ENCODE results near the gene HOXB13.

DNA sequence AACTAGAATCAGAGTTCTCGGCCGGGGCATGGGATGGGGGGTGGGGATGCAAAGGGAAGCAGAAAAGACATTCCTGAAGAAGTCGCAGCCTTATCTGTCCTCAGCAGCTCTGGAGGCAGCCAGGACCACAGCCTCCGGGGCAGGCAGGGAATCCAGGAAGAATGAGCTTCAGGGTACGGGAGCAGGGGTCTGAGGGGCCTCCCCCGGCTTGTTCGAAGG lies 7.9 kb downstream of the HOXB4 start:
- RRBS: 87% methylated on average over 5 of the region's 7 CpGs

- RRBS: 63% methylated on average over 6 of the region's 35 CpGs
Measured at GRCh38 chr17:48570561-48571632, 7.3 kb downstream of the HOXB4 start.

- RRBS: 12% methylated on average over 23 of the region's 52 CpGs
Measured at GRCh38 chr17:48591768-48592972, 1.4 kb downstream of the HOXB5 start.

DNA sequence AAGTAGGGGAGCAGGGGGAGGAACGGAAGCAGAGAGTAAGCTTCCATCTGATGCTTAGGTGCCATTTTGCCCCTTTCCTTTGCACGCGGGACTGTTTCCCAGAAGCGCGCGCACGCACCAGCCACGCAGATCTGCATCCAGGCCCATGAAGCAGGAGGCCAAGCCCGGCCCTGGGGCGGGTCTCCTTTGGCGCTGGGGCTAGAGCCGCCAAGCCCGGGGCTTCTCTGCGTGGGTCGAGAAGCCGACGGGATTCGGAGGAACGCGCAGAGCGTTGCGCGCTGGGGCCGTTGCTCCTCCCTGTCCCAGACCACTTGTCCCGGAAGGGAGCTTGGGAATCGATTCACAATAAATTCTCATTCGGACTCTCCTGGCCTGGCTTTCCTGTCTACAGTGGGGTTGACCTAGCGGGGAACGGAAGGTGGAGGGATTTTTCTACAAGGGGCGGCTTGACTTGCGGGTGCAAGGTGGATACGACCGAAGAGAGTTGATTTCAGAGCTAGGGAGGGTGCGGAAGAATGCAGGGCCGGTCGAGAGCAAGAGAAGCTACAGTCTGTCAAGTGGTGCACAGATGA lies 4.6 kb downstream of the HOXB9 start:
- RRBS: 67% methylated on average over 11 of the region's 36 CpGs

DNA sequence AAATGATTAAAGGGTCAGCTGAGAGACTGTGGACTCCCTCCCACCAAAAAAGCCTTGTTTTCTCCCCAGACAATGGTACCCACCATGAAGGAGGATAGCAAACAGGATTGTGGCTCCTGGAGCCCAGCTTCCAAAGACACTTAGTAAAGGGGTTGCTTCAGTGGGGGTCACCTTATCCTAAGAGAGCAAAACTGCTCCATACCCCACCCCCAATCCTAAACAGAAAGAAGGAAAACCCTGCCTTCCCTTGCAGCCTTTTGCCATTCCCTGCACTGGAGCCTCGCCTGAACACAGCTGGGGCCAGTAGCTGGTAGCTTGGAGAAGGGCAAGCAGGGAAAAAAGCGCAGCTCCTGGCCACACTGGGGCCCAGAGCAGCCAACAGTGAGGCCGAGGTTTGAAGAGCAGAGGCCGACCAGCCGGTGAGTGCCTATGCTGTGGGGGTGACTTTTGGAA lies 3.1 kb upstream of the HOXB9 start:
- RRBS: no CpG with 5 or more reads among the region's 5 CpGs

- RRBS: 0% methylated on average over 5 of the region's 60 CpGs
Measured at GRCh38 chr17:48646478-48647091, 20.4 kb upstream of the HOXB9 start.

DNA sequence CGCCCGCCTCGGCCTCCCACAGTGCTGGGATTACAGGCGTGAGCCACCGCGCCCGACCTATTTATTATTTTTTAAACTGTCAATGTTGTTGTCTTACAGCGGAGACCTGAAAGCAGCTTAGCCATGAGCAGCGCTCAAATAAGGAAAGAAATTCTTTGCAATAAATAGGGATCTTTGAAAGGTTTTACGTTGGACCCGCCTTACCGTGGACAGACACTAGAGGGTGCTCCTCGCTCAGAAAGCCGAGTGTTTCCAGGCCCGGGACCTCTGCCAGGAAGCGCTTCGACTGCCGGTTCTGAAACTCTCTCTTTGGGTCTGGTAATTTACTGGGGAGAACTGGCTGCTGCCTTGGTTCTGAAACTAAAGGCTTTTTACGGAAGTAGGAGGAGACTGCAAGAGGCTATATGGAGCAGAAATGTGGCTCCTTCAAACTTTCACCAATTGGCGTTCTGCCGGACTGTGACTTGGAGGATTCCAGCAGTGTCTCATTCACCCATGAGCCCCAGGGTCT lies 45.5 kb upstream of the HOXB9 start:
- RRBS: no CpG with 5 or more reads among the region's 21 CpGs

- RRBS: 10% methylated on average over 19 of the region's 38 CpGs
Measured at GRCh38 chr17:48728584-48729342, at the start of gene HOXB13. TSS of gene HOXB13 (minus strand) at chr17:48728750.

- RRBS: no CpG with 5 or more reads among the region's 30 CpGs
Measured at GRCh38 chr17:48734032-48734958, 5.7 kb upstream of the HOXB13 start.

- RRBS: no CpG with 5 or more reads among the region's 3 CpGs
Measured at GRCh38 chr17:48757241-48757748, 28.7 kb upstream of the HOXB13 start.

DNA sequence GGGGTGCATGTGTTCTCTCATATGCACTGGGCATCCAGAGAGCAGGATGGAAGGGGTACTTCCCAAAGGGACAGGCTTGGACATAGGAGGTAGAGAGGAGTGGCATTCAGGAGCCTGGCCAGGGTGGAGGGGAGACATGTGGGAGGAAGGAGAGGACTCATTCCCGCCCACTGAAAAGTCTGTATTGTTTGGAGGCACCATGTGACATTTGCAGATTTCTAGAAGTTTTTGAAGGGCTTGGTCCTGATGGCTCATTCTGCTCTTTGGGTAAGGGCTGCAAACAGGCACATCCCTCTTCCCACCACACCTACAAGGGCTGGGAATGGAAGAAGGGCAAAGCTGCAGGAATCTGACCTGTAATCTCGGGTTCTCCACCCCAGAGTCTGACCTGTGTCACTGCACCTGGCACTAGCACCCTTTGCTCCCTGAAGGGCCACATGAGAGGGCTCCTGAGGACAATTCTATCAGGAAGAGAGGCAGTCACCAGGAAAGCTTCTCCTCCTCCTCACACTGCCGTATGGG lies 26.6 kb downstream of the TTLL6 start:
- RRBS: no CpG with 5 or more reads among the region's 3 CpGs

GRCh38 chr17:48847866-48848584 lies 17.2 kb downstream of the CALCOCO2 start:
- RRBS: no CpG with 5 or more reads among the region's 6 CpGs

DNA sequence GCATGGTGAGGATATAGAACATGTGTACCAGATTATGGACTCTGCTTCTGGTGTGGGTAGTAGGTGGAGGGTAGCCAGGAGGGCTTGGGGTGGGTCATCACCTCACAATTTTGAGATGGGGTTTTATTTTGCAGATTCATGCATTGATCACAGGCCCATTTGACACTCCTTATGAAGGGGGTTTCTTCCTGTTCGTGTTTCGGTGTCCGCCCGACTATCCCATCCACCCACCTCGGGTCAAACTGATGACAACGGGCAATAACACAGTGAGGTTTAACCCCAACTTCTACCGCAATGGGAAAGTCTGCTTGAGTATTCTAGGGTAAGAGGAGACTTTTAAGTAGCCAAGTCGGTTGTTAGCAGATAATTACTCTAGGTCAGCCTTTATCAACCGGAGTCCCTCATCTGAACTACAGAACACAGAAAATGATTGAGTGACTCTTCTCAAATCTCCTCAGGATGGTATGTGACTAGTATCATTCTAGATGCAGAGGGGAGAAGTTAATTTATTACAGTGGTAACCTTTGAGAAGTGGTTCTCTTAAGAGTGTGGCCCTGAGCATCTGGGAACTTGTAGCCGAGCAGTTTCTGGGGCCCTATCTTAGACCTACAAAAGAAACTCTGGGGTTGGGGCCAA lies 4.6 kb downstream of the UBE2Z start:
- RRBS: no CpG with 5 or more reads among the region's 10 CpGs

GRCh38 chr17:49015898-49016370 lies 18.7 kb downstream of the IGF2BP1 start:
- RRBS: no CpG with 5 or more reads among the region's 6 CpGs

DNA sequence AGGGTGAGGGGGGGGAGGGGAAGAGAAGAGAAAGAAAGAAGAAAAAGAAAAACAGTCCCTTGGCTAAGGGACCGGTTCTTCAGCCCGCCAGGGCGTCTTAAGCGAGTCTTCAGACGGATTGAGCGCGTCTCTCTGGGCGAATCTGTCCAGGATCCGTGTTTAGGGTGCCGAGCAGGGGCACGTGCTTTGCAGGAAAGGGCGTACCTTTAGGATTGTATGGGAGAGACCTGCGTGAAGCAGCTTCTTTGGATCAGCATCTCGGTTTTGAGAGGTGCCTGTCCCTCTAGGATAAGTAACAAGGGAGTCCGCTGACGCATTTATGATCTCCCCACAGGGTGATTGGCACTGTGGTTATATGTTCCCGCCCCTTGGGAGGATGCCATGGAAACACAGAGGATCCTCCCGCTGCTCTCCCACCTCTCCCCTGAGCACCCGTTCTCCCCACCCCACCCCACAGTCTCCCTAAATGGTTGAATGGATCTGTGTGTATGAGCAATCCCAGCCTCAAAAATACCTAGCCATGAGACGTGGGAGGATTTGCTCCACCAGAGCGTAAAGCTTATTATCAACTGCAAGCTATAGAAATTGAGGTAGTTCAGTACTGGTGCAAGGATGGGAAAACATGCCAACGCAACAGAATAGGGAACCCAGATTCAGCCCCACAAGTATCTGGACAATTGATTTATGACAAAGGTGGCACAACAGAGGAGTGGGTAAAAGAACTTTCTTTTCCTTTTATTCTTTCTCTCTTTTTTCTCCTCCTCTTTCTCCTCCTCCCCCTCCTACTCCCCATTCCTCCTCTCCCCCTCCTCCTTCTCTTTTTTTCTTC lies 16.5 kb downstream of the GNGT2 start:
- RRBS: no CpG with 5 or more reads among the region's 22 CpGs

DNA sequence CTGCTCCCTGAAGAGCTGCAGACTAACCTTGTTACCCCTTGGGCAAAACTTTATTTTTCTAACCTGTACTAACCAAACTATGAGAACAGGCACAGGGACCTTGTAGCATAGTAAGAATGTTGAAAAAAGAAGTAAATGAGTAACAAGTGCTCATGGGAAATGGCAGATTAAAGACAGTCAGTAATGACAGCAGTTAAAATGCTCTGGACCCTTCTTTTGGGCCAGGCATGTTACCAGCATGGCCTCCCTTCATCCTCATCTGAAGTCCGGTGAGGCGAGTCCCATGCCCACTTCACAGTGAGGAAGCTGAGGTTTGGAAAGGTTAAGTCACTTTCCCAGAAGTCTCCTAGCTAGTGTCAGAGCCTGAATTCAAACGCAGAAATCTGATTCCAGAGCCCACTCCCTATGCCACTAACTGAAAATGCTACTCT lies 1.9 kb downstream of the ABI3 start:
- RRBS: no CpG with 5 or more reads among the region's 3 CpGs

DNA sequence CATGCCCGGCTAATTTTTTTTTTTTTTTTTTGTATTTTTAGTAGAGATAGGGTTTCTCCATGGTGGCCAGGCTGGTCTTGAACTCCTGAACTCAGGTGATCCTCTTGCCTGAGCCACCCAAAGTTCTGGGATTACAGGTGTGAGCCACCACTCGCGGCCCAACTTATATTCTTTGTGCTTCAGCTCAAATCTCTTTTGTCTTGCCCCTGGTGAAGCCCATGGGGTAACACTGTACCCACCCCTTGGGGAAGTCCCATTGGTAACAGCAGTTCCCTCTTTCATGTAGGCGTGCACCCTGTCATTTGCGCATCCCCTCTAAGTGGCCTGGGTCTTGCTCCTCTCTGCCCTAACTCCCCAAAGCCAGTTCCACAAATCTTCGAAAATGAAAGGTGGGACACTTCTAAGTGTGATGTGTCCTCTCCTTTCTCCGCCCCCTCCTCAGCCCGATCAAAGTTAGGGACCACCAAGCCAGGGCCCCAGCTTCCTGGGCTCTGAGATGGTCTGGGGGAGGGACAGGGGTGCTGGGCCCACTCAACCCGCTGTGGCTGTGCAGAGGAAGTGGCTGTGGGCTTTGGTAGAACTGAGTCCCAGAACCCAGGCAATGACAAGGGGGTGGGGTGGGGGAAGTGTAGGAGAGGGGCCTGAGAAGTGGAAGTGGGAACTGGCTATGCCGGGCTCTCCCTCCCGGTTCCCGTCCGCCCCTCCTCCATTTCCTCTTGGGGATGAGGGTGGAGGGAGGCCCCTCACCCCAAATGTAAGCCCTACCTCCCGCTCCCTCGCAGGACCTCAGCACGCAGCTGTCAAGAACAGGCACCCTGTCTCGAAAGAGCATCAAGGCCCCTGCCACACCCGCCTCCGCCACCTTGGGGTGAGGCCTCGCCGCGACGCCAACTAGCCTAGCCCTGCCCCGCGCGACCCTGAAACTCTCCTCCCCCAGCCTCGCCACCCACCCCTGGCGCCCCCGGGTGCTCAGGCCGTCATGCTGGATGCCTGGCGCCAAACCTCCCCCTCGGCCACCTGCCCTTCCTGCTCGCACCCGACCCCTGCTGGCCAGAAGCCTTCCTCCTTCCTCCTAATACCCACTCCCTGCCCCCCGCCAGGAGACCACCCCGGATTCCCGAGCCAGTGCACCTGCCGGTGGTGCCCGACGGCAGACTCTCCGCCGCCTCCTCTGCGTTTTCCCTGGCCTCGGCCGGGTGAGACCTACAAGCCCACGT lies 8.7 kb downstream of the ABI3 start:
- RRBS: 55% methylated on average over 8 of the region's 46 CpGs

- RRBS: no CpG with 5 or more reads among the region's 1 CpG
Measured at GRCh38 chr17:49227272-49227630, 3.3 kb downstream of the PHOSPHO1 start.

DNA sequence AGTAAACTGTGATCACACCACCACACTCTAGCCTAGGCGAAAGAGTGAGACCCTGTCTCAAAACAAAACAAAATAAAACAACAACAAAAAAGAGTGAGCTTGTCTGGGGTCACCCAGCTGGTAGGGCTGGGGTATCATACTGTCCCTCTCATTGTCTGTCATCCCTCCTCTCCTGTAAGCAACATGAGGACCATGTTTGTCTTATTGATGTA lies 1.1 kb upstream of the PHOSPHO1 start:
- RRBS: no CpG with 5 or more reads among the region's 1 CpG

DNA sequence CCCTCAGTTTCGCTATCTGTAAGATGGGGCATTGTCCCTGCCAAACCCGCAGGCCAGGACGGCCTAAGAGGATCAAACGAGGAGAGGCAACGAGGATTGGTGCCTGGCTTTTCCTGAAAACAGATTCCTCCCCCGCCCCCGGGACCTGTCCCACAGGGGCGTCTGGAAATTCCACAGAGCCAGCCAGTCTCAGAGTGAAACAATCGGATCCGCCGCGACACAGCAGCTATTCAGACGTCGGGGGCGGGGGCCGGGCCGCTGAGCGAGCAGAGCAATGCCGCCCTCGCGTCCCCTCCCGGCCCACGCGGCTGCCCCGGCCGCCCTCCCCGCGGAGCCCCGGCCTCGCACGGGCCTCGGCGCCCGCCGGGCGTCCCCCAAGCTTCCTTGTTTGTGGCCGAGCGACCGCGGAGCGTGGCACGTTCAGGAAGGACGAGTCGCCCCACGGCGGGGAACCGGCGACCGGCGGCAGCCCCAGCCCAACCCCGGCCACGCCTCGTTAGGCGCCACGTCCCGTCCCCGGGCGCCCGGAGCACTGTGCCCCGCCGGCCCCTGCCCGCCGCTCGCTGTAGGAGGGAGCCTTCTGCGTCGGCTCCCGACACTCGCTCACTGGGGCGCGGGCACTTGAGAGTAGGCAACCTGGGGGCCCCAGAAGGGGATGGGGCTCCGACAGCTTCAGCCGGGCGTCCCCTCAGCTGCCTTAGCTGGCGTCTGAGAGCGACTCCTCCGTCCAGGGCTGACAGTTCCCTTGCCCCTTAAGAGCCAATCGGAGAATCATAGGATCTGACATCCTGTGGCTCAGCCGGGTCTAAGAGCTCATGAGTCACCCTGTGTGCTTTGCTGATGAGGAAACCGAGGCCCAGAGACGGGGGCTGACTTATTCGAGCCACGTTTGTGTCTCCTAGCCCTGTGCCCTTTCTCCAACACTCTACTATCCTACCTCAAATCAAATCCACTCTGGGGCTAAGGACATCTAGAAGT lies 29.7 kb upstream of the PHOSPHO1 start:
- RRBS: 2% methylated on average over 9 of the region's 82 CpGs